Neural crest cell (in vitro differentiated cells): Measurements from ENCODE around the genes RPS6KB1 and RNFT1.

- PRO-cap = no peak
Measured at GRCh38 chr17:58381953-58382764, 30.2 kb upstream of the SUPT4H1 start.

DNA sequence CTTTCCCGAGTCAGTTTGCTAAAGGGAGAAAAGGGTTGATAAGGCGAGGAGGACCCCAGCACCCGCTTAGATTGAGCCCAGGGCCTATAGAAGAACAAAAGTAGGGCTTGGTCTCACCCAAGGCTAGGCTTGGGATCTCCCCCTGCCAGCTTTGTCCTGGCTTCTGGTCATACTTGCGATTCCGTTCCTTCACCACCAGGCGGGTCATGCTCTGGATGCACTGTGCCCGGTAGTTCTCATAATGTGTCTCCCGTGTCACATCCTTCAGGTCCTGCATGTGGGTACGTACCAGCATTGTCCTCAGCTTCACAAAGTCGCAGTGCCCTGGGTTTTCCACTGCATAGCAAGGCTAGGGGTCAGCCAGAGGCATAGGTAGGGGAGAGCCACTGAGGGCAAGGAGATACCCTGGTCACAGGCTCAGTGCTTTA lies 6.4 kb upstream of the MTMR4 start:
- PRO-cap = unidirectional peak, plus-strand start at position 258 of the sequence

DNA sequence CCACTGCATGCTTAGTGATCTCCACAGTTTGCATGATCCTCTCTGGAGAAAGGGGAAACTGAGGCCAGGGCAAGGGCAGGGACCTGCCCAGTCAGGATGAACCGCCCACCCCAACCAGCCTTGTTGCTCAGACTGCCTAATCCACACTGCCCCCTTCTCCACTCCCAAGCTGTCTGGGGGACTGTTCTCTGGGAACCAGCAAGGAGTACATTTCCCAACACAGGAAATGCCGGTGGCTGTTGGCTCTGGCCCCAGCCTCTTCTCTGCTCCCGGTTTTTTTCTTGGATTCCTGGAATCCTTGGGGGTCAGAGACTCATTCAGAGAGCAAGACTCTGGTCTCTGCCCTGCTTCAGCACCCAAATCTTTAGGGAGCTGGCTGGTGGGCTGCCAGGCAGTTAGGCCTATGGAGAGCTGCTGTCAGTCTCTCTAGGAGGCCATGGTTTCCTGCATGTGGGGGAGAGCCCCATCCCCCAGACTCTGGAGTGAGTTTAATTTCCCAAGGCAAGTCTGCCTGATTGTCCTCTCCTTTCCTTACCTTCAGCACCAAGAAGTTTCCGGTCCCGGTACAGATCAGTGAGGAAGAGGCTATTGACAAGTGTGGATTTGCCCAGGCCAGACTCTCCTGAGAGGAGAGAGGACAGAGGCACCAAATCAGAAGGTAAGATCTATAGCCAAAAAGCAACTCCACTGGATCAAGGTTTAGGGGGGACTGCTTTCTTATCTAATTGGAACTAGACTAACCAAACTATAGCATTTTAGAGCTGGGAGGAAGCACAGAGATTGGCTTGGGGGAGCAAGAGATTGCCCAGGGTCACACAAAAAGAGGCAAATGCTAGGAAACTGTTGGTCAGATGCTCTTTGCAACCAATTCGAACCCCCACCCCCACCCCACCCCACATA lies 11.0 kb upstream of the MTMR4 start:
- PRO-cap = no peak

- PRO-cap = bidirectional peak, plus-strand start at chr17:58659556, minus-strand start at chr17:58659306
Measured at GRCh38 chr17:58658516-58659837, 32.9 kb downstream of the IGBP1C start.

DNA sequence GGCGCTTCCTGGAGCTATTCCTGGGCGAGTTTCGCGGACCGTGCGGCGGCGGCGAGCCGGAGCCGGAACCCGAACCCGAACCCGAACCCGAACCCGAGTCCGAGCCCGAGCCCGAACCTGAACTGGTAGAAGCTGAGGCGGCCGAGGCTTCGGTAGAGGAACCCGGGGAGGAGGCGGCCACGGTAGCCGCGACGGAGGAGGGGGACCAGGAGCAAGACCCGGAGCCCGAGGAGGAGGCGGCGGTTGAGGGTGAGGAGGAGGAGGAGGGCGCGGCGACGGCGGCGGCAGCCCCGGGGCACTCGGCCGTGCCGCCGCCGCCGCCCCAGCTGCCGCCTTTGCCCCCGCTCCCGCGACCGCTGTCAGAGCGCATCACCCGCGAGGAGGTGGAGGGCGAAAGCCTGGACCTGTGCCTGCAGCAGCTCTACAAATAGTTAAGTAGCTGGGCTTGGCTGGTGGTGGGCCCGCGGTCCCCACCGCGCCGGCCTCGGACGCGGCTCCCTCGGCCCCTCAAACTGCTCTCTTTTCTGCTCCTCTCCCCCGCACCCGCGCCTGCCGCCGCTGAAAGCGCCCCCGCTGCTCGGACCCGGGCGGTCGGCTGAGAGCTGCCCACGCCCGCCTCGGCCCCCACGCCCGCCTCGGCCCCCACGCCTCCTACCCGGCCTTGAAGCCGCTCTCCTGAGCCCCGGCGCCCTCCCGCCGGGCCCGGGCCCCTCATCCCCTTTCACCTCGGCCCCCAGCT lies 547 bp downstream of the PPM1E start:
- PRO-cap = no peak

- PRO-cap = no peak
Measured at GRCh38 chr17:59001325-59001794, 105.3 kb downstream of the TRIM37 start.

- PRO-cap = no peak
Measured at GRCh38 chr17:59004481-59004945, 102.2 kb downstream of the TRIM37 start.

DNA sequence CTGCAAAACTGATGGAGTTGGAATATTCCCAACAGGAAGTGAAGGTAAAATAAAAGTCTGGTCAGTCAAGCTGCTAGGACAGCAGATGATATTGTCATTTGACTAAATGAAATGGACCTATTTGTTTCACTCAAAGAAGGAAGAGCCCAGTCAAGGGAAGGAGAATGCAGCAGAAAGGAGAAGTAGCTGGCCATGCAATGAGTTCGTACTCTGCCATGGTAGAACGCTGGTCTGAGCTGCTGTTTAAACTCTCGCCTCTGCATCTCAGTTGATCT lies 15.6 kb upstream of the YPEL2 start:
- PRO-cap = no peak

GRCh38 chr17:59329367-59330129 lies 1.9 kb upstream of the YPEL2 start:
- PRO-cap = no peak

DNA sequence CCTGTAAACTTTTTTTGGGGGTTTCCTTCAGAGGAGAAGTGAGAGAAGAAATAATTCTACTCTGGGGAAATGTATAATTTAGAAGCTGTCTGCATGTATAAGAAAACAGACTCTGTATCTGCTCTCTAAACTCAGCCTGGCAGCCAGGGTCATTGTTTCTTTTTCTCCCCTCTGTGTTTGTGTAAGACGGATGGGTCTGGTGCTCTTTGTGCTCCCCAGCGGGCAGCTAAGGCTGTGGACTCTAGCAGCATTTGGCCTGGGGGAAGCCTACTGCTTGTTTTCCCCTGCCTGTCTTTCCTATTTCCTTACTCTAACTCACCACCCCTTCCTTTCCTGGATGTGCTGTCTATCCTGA lies 19.2 kb downstream of the YPEL2 start:
- PRO-cap = no peak

DNA sequence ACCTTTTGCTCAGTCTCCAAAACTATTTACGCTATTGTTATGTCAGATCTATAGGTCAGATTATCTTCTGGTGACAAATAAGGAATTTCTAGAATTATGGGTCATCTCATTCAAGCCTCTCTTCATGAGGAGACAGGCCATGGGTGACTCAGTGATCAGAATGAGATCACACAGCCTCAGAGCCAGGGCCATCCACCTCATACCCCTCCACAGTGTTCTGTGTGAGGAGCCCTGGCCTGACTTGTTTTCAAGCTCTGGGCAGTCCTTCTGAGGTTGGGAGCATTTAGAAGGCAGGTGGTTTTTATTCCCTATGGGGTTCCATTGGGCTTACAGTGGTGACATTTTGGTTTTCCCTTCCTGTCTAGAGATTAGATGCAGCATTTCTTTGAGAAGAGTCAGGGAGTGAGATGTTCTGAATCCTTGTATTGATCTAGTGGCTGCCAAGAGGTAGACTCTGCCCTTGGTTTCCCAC lies 26.5 kb downstream of the YPEL2 start:
- PRO-cap = no peak

DNA sequence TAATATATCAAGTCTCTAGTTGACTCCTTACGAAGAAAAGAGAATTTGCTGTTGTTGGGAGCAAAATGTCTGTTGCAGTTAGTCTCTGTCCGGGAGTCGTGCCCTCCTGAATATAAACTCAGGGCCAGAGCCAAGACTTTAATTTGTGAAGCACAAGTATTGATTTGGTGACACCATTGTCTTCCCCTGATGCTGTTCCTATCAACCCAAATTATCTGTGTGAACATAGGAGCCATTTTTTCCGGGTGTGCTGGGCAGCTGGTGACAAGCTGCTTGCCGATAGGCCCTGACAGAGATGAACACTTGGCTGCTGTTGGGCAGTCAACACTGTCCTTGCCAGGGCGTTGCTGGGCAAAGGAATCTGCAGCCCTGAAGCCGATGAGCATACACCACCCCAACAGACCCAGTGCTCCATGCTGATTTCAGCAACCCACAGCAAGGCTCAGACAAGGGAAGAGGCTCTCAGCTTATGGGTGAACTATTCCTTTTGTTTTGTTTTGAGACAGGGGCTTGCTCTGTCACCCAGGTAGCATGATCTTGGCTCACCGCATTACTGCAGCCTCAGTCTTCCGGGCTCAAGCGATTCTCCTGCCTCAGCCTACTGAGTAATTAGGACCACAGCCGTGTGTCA lies 105.4 kb downstream of the YPEL2 start:
- PRO-cap = no peak

DNA sequence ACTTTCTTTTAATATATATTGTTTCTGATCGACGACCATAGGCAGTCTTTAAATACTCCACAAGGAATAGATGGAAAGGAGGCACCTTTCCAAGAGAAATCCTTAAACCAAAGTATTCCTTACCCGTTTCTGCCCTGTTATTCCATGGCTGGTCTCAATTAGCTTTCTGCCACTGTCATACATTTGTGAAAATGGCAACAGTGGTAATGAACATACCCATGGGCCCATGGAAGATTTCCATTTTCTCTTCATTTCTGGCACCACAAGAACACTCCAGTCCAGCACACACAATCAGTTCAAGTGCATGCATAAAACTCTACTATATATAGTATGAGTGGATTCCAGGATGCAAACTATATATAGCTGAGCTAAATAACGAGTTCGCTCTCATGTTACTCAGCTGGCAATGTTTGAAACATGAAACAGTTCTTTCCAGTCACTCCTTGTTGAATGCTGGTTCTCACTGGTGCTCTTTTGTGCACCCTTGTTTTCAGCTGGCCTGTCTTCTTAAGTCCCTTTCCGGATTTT lies 75.3 kb upstream of the DHX40 start:
- PRO-cap = no peak

- PRO-cap = no peak
Measured at GRCh38 chr17:59521368-59522019, 43.9 kb upstream of the DHX40 start.

DNA sequence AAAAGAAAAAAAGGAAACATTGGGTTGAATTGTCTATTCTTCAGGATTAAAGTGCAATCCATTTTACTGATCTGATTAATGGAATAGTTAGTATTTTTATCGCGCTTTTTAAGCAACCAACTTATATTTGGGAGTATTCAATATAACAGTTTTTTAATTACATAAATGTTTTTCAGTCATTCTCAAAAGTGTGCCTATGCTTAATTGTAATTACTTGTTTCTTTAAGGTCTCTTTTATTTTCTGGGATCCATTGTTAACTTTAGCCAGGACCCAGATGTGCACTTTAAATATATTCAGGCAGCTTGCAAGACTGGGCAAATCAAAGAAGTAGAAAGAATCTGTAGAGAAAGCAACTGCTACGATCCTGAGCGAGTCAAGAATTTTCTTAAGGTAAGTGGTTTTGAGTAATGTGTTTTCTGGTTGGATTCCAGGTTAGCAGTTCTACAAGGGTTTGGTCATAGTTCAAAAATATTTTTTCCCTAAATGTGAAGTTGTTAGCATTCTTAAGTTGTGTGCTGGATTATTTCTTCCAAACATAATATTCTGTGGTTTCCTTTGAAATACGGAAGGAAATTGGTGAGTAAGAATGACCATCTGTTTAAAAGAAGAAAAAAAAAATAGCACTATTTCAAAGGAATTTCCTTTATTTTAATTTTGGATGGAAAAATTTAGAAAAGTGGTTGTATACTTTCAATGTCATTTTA lies 38.5 kb downstream of the PTRH2 start:
- PRO-cap = no peak

GRCh38 chr17:59761643-59762175 lies 54.3 kb downstream of the VMP1 start:
- PRO-cap = bidirectional peak, plus-strand start at chr17:59761916, minus-strand start at chr17:59761847

DNA sequence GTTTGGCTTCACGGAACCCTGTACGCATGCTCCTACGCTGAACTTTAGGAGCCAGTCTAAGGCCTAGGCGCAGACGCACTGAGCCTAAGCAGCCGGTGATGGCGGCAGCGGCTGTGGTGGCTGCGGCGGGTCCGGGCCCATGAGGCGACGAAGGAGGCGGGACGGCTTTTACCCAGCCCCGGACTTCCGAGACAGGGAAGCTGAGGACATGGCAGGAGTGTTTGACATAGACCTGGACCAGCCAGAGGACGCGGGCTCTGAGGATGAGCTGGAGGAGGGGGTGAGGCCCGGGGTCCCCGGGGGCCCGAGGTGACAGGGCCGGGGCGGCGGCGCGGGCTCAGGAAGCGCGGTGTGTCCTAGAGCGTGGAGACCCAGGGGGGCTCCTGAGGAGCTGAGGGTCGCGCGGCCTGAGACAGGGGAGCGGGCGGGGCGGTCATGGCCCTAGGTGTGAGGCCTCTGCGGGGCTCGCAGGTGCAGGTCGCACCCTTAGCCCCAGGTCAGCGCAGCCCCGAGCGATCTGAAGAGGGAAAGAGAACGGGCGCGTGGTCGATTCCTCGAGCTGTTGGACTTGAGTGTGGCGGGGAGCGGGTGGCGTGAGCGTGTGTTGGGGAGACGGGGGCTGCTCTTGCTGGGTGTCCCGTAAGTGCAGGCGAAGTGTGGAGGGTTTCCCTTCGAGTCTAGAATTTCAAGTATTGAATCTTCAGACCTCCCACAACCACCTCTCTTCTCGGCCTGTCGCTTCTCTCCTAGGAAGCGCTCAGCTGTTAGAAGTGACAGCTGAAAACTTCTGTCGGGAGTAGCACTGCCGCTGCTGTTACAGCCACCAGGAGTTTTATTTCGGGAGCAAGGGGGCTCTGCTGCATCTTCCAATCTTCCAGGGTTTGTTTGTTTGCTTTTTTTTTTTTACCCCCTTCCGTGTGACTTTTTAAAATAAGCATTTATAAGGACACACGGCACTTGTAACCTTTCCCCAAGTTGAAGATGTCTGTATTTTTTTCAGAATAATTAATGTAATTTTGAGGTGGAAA lies at the start of gene RPS6KB1:
Gene RPS6KB1 (plus strand): TSS at position 76 of the 1,028 bp plus-strand sequence.
- PRO-cap = bidirectional peak, plus-strand start at position 76 of the sequence, minus-strand start outside the sequence; unidirectional peak, minus-strand start at position 576 of the sequence

- PRO-cap = no peak
Measured at GRCh38 chr17:59963640-59964397, 721 bp downstream of the RNFT1 start.

DNA sequence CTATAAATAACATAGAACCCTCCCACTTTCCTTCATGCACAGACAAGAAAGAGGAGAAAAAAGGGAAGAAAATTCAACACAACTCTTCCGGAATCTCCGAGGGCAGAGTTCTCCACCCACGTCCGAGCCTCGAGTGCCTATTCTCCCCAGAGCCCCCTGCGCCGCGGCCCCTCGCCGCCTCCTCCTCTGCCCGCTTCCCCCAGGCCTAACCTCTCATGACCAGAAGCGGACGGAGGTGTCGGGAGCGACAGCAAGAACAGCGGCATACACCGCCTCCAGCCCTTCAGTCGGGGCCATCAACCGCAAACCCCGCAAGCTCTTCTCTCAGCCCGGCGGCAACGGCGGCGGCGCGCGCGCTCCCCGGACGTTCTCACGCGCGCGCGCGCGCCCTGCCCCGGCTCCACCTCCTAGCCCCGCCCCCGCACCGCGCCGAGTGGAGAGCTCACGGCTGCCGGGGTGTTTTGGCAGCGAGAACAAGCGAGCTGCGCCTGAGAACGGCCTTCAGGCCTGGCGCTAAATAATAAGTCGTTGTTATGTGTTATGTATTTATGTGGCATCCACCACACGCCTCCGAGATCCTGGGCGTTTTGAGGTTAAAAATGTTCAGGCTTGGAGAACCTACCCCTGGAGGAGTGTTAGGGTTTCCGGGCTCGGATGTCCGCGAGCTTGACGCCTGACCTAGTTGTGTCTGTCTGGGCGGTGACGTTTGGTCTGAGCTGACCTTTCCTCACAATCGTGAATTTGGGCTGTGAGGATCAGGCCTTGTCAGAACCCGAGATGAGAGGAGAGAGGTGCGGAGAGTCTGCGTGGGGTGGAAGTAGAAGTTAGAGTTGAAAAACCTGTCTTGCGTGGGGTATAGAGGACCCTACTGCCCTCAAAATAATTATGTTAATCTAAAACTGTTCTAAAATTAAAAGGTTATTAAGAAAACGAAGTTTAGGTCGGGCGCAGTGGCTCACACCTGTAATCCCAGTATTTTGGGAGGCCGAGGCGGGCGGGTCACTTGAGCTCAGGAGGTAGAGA lies at the start of gene RNFT1:
Gene RNFT1 (minus strand): TSS at position 343 of the 1,023 bp plus-strand sequence.
- PRO-cap = bidirectional peak, plus-strand start at position 76 of the sequence, minus-strand start at position 135 of the sequence; bidirectional peak, plus-strand start at position 424 of the sequence, minus-strand start at position 340 of the sequence; bidirectional peak, plus-strand start at position 689 of the sequence, minus-strand start at position 690 of the sequence

- PRO-cap = unidirectional peak, plus-strand start at chr17:60037319
Measured at GRCh38 chr17:60037024-60037598, 41.6 kb downstream of the HEATR6 start.